ENCODE results near the genes PLEKHN1, ISG15 and C1orf159.

DNA sequence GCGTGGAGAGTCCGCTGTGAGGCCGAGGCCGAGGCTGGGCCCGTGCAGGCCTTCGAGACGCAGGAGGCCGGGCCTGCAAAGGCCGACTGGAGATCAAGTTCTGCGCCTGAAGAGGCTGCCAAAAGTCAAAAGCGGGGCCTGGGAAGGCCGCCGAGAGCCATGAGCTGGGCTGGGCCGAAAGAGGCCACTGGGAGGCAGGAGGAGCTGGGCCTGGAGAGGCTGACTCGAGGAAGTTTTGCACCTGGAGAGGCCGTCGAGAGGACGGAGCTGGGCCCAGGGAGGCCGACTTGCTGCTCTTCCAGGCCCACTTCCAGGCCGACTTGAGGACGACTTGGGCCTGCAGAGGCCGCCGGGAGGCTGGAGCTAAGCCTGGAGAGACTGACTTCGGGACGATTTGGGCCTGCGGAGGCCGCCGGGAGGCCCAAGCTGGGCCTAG, 69.9 kb downstream of the OR4F5 start:
- PRO-cap = no peak

DNA sequence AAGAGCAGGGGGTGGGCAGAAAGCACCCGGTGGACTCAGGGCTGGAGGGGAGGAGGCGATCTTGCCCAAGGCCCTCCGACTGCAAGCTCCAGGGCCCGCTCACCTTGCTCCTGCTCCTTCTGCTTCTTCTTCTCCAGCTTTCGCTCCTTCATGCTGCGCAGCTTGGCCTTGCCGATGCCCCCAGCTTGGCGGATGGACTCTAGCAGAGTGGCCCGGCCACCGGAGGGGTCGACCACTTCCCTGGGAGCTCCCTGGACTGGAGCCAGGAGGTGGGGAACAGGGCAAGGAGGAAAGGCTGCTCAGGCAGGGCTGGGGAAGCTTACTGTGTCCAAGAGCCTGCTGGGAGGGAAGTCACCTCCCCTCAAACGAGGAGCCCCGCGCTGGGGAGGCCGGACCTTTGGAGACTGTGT, 121.0 kb downstream of the OR4F5 start:
- PRO-cap = no peak

DNA sequence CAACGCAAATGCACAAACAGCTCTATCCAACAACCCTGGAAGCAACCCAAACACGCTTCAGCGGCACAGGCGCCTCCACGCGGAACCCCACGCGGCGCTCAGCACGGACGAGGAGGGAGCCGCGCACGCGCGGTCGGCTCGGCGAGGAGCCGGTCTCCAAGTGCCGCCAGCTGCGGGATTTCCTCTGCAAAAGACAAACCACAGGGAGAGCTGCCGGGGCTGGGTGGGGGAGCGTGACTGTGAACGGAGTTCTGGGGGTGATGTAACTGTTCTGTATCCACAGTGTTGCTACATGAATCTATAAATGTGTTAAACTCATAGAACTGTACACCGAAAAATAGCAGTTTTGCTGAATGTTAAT, 81.1 kb downstream of the OR4F16 start:
- PRO-cap = no peak

- PRO-cap = no peak
These were observed 92.5 kb upstream of the SAMD11 start for GRCh38 chr1:831107-831773.

DNA sequence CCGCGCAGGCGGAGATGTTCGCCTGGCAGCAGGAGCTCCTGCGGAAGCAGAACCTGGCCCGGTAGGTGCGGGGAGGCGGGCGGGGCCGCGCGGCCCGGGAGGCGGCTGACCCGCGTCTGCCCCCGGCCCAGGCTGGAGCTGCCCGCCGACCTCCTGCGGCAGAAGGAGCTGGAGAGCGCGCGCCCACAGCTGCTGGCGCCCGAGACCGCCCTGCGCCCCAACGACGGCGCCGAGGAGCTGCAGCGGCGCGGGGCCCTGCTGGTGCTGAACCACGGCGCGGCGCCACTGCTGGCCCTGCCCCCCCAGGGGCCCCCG, 16.7 kb downstream of the NOC2L start:
- PRO-cap = no peak

GRCh38 chr1:961249-961952, 1.0 kb downstream of the KLHL17 start:
- PRO-cap = no peak

DNA sequence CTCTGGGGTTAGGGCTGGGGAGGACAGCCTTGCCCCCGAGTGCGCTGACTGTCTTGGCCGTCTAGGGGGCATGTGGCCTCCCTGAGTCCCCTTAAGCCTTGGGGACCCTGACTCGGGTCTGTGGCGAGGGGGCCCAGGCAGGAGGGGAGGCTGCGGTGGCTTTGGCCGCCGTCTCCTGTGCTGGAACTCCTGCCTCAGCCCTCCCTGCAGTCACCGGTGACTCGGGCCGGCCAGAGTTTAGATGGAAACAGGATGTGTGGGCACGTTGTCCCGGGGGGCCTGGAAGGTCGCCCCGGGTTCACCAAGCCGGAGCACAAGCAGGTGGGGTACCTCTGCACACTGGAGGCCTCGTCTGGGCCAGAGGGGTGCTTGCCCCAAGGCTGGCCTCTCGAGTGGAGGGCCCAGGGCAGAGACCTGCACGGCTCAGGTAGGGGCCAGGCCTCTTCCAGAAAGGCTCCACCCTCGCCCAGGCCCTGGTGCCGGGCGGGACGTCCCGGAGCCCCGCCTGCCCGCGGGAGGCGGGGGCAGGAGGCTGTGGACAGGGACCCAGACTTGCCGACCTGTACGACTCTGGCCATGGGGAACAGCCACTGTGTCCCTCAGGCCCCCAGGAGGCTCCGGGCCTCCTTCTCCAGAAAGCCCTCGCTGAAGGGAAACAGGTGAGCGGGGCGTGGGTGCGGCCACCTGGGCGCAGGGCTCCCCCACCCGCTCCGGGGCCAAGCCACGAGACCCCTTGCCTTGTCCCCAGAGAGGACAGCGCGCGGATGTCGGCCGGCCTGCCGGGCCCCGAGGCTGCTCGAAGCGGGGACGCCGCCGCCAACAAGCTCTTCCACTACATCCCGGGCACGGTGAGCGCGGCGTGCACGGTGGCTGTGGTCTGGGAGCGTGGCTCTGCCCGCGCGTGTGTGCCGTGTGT, at the start of gene PLEKHN1:
Gene PLEKHN1 (plus strand): TSS at position 527 of the 916 bp plus-strand sequence.
- PRO-cap = no peak

DNA sequence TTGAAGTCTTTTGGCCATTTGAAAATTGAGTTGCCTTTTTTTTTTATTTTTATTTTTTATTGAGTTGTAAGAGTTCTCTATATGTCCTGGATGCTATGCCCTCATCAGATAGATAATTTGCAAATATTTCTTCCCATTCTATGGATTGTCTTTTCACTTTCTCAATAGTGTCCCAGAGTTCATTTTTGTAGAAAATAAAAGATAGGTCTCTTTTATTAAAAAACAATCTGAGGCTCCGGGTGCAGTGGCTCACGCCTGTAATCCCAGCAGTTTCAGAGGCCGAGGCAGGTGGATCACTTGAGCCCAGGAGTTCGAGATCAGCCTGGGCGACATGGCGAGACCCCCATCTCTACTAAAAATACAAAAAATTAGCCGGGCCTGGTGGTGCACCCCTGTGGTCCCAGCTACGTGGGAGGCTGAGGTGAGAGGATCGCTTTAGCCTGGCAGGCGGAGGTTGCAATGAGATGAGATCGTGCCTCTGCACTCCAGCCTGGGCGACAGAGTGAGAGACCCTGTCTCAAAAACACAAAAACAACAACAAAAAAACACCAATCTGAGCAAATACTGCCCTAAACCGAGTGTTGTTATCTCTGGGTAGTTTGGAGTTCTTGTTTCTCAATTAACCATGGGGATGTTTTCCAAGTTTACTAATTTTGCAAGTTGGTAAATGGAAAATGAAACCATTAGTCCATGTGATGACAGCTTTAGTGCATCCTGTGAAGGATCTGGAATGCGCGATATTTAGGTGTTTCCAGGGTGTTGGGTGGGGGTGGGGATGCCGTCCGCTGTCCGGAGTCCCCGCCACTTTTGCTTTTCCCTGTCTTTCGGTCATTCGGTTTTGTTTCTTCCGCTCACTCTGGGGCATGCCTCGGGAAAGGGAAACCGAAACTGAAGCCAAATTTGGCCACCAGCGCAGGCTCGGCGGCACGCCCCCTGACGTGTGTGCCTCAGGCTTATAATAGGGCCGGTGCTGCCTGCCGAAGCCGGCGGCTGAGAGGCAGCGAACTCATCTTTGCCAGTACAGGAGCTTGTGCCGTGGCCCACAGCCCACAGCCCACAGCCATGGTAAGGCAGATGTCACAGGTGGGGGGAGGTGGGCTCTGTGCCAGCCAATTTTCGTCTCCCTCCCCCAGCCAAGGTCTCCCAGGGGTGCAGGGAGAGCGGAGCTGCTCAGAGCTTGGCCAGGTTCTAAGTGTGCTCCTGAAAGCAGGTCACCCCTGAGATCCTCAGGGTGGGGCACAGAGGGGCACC, at the start of gene ISG15:
Gene ISG15 (plus strand): TSS at position 986 of the 1,251 bp plus-strand sequence.
- PRO-cap = bidirectional peak, plus-strand start at position 980 of the sequence, minus-strand start at position 840 of the sequence

- PRO-cap = no peak
These were observed 1.4 kb downstream of the AGRN start for GRCh38 chr1:1021096-1021977.

- PRO-cap = no peak
These were observed 4.6 kb downstream of the AGRN start for GRCh38 chr1:1024398-1024995.

- PRO-cap = no peak
These were observed 4.0 kb downstream of the RNF223 start for GRCh38 chr1:1069768-1070885.

- PRO-cap = bidirectional peak, plus-strand start at chr1:1116386, minus-strand start at chr1:1116078
These were observed at the start of gene C1orf159 for GRCh38 chr1:1115616-1116843. Gene C1orf159, minus strand, starts transcription at chr1:1116089.

GRCh38 chr1:1129358-1129826, 13.5 kb upstream of the C1orf159 start:
- PRO-cap = no peak

GRCh38 chr1:1169555-1169988, 4.1 kb upstream of the TTLL10 start:
- PRO-cap = no peak

- PRO-cap = no peak
These were observed 8.5 kb upstream of the TNFRSF4 start for GRCh38 chr1:1222256-1222983.

GRCh38 chr1:1233739-1234461, 1.9 kb downstream of the B3GALT6 start:
- PRO-cap = no peak

DNA sequence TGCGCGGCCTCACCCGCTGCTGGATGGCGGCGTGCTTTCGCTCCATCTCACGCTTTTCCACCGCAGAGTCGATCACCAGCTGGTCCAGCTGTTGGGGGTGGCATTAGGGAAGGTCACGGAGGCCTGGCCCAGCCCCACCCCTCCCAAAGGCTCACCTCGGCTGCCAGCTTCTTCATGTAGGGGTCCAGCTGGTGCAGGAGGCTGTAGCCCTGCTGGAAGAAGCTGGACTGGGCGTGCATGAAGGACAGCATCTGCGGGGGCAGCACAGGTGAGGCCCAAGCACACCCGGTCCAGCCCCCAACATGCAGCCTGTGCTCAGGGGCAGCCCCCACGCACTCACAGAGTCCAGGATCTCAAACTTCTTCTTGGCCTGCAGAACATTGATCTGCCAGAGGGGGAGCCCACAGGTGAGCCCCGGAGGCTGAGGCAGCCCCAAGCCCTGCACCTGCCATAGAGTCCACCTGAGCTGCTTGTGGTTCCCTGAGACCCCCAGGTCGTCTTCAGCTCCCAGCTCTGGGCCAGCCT, 7.8 kb downstream of the ACAP3 start:
- PRO-cap = no peak

- PRO-cap = no peak
These were observed 7.2 kb downstream of the ACAP3 start for GRCh38 chr1:1300388-1301066.

DNA sequence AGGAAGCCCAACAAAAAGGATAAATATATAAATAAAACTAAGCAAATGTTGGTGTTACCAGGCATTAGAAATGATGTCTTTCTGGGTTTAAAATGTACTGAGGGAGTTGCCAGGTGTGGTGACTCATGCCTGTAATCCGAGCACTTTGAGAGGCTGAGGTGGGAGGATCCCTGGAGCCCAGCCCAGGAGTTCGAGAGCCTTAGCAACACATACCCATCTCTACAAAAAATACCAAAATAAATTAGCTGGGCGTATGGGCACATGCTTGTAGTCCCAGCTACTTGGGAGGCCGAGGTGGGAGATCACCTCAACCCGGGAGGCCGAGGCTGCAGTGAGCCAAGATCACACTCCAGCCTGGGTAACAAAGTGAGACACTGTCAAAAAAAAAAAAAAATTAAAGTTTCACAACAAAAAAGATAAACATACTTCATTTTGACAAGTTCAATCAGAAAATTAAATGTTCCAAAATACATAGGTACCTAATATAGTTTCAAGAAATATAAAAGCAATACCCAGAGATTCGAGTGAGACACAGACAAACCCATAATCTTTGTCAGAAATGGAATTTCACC, 6.1 kb downstream of the INTS11 start:
- PRO-cap = unidirectional peak, minus-strand start at position 75 of the sequence

GRCh38 chr1:1399689-1400764, 892 bp upstream of the CCNL2 start:
- PRO-cap = no peak

All from right common carotid artery plus branches (tissue), 1 donor.